Peritoneum (tissue), 1 donor: ENCODE measurements around a stretch of chr7.

- PRO-cap, result no peak
Observed at GRCh38 chr7:155316789-155317226, 19.1 kb downstream of the INSIG1 start.

GRCh38 chr7:155357318-155357901, 59.7 kb downstream of the INSIG1 start:
- PRO-cap, result no peak

- PRO-cap, result no peak
Observed at GRCh38 chr7:155374320-155374670, 76.6 kb downstream of the INSIG1 start.

DNA sequence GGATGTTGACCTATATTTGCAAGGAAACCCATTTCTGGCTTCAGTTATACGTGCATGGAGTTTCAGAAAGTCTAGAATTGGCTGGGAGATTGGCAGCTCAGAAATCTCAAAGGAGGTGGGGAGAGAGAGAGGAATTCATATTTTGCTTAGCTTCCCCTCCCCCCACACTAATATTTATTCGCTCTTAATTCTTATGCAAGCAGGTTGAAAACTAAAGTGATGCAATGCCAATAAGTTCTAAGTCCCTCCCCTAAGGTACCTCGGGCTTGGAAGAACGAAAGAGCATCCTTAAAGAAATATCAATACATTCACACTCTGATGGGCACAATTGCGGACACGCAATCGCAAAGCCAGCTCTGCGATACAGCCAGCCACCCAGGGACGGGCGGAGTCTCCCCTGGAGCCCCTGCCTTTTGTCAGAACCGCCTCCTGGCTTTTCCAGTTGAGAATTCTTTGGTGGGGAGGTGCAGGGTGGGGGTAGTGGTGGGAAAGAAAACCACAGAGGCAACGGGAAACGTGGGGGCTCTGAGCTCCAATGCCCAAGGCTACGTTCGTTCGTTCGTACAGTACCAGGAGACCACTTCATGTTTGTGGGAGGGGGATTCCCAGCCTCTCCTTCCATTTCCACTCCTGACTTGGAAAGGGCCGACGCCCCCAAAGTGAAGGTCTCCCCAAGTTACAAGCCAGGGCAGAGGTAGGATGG, 1.3 kb downstream of the SHH start:
- PRO-cap, result no peak

DNA sequence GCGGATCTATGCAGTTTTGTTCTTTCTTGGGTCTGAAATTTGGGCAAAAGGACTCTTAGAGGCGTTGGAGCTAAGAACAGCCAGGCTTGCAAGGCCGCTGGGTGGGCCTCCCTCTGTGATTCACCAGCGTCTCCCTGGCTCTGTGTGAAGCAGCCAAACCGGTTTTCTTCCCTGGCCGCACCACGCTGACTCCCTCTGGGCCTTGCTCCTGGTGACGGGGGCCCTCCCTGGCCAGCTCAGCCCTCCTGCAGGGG, 109.7 kb upstream of the SHH start:
- PRO-cap, result no peak

GRCh38 chr7:155950998-155951340, 138.7 kb upstream of the SHH start:
- PRO-cap, result no peak

- PRO-cap, result no peak
Observed at GRCh38 chr7:156639529-156640353, 833 bp upstream of the RNF32 start.

DNA sequence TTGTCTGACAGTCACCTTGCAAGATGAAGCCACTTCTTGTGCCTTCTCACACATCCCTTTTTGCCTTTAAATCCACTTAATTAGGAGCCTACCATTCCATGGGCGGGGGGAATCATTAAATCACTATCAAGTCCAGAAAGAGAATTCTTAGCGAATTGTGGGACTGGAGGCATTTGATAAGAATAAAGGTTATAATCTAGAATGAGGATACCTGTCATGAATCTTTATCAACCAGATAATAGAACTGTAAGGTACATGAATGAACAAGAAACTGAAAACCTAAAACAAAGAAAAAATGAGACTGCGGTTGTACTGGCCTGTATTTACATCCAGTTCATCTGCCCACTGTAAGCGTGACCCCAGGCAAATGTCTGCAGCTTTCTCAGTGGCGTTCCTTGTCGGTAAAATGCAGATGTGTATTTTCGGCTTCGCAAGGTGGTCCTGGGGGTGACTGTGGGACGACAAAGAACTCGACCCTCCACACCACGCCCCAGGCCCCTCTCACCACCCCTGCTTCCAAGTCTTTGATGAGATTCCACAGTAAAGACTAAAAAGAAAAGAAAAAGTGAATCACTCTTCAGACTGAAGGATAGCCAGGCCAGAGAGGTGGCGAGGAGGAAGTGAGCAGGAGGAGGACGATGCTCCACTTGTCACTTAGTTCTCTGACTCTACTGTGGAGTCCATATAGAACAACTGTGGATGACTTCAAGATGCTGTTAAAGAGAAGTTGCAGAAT, 38.4 kb downstream of the RNF32 start:
- PRO-cap, result no peak

GRCh38 chr7:156756278-156756850, 115.8 kb downstream of the RNF32 start:
- PRO-cap, result no peak

- PRO-cap, result no peak
Observed at GRCh38 chr7:157000458-157000994, 9.9 kb downstream of the MNX1 start.

GRCh38 chr7:157008862-157009711, 1.4 kb downstream of the MNX1 start:
- PRO-cap, result no peak

DNA sequence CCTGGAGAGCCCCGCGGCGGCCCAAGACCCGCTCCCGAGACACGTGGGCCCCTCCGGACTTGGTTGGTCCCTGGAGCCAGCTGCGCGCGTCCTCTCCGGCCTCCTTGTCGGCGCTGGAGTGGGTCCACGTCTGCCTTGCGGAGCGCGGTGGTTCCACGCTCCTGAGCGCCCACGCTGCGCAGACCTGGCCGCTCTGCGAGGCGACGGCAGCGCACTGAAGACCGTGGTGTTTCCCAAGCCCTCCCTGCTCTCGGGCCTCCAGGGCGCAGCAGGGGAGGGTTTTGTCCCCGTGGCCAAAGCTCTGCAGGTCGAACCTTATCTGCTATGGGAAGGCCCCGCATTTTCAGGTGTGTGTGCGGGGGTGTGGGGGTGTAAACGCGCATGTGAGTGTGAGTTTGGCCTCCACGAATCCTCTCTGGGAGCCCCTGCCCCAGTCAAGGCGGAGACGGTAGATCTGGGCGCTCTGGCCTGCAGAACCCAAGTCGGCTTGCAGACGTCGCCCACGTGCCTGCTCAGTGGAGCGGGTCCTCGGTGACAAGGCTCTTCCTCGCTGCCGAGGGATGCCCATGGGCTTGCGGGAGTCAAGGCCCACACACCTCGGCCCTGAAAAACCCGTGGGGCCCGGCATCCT, 613 bp upstream of the MNX1 start:
- PRO-cap, result no peak

DNA sequence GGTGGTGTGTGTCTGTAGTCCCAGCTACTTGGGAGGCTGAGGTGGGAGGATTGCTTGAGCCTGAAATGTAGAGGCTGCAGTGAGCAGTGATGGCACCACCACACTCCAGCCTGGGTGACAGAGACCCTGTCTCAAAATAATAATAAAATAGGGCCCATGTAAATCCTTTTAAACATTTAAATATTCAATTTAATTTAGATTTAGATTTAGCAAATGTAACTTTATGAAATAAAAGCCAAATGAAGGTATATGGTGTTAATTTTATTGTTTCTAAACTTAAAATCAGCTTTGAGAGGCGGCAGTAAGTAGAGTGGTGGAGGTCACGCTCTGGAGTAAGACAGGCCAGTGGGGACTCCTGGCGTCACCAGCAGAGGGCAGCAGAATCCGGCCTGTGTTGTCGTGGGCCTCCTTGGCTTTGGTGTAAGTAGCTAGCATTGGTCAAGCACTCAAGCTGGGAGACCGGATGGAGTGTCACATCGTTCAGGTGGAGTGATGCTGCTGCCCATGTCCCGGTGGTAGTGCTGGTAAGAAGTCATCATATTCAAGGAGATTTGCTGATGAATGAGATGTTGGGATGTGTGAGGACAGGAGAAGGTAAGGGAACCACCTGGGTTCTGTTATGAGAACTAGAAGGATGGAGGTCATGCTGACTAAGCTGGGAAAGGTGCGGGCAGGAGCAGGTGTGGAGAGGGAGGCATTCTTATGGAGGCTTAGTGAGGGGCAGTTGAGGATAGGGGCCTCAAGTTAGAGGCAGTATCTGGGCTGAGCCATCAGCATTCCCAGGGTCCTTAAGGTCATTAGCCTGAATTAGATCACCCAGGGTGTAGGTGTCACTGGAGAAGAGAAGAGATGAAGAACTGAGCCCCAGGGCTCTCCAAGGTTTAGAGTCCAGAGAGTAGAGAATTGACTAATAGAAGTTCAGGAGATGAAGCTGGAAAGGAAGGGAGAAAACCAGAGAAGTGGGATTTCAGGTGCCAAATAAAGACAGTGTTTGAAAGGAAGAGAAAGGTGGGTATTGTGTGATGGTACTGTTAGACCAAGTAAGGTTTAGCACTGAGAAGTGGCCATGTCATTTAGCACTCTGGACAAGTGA, 98.5 kb upstream of the DNAJB6 start:
- PRO-cap, result no peak

- PRO-cap, result no peak
Observed at GRCh38 chr7:157269767-157270584, 66.8 kb upstream of the DNAJB6 start.

DNA sequence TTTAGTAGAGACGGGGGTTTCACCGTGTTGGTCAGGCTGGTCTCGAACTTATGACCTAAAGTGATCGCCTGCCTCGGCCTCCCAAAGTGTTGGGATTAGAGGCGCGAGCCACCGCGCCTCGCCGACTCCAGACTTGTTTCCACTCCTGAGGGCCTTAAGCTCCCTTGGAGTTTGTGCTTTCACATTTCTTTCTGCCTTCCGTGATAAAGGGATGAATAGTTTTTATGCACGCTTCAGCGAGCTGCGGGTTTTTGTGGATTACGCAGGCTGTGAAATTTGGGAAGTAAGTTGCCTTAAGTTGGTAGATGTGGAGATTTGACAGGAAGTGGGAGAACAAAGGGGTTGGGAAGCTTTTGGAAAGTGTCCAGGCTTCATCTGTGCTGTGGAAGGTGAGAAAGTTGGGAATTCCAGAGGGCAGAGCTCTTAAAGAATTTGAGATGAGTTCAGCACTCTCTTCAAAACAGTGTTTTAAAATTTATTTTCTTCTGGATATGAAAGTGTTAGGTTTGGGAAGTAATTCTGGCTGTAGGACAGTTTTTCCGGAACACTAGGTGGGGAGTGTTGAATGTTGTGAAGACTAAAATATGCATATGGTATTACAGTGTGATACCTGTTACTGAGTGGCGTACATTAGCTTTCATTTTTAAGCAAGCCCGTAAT, 1.8 kb downstream of the DNAJB6 start:
- PRO-cap, result no peak

DNA sequence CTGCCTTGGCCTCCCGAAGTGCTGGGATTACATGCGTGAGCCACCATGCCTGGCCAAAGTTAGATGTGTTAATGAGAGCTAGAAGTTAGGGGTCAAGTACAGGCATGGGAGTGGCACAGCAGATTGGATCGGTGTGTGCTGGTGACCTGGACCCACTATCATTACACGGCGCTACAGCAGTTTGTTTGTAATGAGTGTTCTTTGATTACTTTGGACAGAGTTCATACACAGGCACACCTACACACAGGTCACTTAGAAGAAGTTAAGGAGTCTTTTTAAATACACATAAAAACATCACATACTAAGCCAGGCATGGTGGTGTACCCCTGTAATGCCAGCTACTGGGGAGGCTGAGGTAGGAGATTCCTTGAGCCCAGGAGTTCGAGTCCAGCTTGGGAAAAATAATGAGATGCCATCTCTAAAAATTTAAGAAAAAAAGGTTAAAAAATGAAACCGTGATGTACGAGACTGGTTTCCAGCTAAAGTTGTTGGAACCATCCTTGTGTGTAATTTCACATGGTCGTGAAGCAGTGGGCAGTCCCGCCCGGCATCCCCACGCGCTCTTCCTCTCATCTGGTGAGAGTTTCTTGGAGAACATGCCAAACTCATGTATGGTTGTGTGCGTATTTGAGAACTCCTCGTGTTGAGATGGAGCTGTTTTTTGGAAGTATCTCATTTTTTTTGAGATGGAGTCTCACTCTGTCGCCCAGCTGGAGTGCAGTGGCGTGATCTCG, 37.0 kb downstream of the DNAJB6 start:
- PRO-cap, result no peak

- PRO-cap, result no peak
Observed at GRCh38 chr7:157384119-157384677, 47.4 kb downstream of the DNAJB6 start.

GRCh38 chr7:157386788-157387638, 50.2 kb downstream of the DNAJB6 start:
- PRO-cap, result no peak

GRCh38 chr7:157576243-157576878, 239.6 kb downstream of the DNAJB6 start:
- PRO-cap, result no peak

- PRO-cap, result no peak
Observed at GRCh38 chr7:158226508-158226845, 361.1 kb downstream of the PTPRN2 start.